Natural killer cell (primary cell): Measurements from ENCODE around the genes FAM83G and ALDH3A1.

DNA sequence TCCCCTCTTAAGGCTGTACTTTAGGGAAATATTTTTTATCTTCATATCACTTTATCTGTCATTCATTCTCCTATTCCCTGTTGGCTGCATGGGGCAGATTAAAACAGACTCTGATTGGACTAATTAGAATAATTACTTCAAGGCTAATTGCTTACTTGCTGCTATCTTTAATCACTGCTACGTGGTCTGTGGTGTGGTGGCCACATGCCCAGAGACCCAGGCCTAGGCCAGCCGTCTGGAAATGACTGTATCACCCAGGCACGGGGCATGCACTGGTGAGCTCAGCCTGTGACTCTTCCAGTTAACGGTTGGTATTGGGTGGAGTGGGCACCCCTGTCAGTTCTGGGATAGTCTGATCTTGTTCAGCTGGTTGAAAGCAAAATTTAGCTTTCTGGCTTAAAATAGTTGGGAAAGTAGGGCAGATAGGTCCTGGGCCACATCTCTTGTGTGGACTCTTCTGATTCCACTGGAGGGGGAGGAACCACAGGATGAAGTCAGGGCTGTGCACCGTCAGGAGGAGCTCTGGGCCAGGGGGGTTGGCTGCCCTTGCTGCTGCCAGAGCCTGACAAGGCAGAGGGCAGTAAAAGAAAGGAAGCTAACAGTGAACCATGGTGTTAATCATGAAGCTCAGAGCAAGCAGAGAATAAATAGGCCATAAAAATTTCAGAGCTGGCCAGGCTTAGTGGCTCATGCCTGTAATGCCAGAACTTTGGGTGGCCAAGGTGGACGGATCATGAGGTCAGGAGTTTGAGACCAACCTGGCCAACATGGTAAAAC, 4.7 kb downstream of the ALKBH5 start:
- PRO-cap = unidirectional peak, plus-strand start at position 300 of the sequence

- PRO-cap = no peak
These were observed 1.1 kb downstream of the SMCR8 start for GRCh38 chr17:18316032-18316714.

DNA sequence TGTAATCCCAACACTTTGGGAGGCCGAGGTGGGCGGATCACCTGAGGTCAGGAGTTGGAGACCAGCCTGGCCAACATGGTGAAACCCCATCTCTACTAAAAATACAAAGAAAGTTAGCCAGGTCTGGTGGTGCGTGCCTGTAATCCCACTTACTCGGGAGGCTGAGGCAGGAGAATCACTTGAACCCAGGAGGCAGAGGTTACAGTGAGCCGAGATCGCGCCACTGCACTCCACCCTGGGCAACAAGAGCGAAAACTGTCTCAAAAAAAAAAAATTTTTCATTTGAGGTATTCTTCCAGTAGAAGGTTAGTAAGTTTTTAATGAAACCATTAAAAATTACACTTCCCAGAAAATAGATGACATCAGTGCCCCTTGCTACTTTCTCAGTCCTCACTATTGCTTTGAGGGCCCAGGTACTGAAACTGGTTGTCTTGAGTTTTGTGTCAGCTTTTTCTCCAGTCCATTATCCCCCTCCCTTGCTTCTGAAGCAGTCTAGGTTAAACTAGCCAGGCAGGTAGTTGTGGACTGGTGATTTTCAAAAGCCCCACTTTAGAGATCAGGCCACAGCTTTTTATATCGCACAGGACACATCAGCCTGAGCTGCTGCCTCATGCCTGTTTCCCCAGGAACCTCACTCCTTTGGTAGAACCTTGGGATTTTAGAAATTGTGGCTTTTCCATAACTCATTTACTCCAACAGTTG, 10.9 kb downstream of the SMCR8 start:
- PRO-cap = no peak

DNA sequence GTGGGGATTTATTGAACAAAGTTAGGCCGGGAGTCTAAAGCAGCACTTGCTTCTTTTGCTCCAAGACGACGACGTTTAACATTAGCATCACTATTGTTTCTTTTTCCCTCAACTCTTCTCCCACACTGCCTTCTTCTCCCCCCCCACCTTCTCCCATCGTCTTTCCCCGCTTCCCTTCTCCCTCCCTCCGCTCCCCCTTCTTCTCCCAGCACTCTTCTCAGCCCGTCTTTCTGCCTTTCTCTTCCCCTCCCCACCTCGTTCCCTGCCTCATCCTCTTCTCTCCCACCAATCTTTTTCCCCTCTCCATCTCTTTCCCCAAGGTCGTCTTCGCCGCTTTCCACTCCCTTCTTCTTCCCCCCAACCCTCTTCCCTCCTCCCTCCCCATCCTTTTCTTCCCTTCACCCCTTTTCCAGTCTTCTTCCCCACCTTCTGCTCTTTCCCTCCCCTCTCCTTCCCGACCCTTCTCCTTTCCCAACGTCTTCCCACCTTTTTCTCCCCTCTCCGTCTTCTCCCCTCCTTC, 33.2 kb downstream of the EVPLL start:
- PRO-cap = no peak

DNA sequence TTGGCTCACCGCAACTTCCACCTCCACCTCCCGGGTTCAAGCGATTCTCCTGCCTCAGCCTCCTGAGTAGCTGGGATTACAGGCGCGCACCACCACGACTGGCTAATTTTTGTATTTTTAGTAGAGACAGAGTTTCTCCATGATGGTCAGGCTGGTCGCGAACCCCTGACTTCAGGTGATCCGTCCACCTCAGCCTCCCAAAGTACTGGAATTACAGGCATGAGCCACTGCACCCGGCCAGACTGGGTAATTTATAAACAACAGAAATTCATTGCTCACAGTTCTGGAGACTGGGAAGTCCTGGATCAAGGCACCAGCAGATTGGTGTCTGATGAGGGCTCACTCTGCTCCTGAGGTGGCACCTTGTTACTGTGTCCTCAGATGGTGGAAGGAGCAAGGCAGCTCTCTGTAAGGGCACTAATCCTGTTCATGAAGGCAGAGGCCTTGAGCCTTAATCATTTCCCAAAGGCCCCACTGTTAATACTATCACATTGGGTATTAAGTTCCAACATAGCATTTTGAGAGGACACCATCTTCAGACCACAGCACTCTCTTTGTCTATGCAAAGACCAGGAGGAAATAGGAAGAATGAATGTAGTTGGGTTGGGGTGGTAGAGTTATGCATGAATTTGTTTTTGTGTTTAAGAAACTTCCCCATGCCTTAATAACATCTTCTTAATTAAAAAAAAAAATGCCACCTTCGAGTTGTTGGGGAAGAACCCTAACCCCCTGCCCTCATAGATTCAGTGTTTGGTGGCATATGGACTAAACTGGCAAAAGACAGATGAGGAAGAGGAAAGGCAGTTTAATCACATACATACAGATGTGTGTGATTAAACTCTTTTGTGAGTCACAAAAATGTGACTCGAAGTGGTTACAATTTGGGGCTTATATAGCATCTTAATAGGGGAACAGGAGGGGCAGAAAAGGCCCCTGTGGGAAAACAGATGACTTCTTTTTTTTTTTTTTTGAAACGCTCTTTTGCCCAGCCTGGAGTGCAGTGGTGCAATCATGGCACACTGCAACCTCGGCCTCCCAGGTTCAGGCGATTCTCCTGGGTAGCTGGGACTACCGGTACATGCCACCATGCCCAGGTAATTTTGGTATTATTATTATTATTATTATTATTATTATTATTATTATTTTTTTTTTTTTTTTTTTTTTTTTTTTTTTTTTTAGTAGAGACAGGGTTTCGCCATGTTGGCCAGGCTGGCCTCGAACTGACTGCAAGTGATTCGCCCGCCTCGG, 35.1 kb upstream of the SLC5A10 start:
- PRO-cap = no peak

DNA sequence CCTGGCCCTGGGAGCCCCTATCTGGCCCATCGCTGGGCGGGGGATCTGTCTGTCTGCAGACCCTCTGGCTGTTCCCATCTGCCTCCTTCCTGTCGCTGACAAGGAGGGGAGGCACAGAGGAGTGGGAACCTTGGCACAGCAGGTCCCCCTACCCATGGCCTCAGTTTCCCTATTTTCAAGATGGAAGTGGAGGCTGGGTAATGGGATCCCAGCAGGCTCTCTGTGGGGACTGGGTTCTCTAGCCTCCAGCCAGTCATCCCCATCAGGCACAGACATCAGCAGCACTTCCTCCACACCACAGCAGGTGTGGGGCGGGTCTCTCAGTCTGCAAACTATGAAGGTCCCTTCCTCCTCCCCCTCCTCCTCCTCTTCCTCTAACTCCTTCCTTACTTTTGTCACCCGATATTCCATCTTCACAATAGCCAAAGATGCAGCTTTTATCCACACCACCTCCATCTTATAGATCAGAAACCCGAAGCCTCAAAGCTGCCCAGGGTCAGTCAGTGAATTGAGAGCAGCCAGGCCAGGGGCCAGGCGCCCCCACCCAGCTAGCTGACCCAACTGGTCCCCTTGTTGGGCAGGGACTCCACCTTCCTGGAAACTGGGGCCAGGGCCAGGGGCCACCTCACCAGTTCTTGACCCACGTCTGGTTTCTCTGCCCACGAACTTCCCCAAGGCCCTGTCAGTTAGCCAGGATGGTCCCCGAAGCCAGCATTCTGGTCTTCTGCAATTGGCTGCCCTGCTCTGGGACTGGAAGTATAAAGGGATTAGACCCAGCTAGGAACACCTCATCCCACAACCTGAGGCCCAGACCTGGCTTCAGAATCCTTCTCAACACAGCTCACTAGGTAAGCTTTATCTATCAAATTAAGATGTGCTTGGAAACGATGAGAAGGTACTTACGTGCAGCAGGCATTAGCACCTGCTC, 2.5 kb downstream of the FAM83G start:
- PRO-cap = no peak

DNA sequence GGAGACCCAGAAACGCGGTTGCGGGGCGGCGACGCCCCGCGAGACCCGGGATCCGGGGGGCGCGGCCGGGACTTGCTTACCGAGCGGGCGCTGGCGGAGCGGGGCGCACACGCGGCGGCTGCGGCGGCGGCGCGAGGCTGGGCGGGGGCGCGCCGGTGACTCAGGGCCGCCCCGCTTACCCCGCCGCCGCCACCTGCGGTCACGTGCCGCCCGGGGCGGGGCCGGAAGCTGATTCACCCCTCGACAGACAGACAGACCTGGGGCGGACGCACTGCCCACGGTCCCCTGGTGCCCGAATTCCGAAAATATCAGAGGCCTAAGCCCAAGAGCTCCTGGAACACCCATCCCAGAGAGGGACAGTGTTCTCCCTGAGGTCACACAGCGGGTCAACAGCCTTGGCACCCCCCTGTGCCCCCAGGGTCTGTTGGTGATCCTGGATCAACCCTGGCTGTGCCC, at the start of gene FAM83G:
Gene FAM83G (minus strand): TSS at position 136 of the 456 bp plus-strand sequence.
- PRO-cap = bidirectional peak, plus-strand start at position 250 of the sequence, minus-strand start at position 162 of the sequence

GRCh38 chr17:19021400-19022018, 16.9 kb upstream of the FAM83G start:
- PRO-cap = no peak

- PRO-cap = no peak
These were observed 58.4 kb downstream of the B9D1 start for GRCh38 chr17:19303999-19304668.

DNA sequence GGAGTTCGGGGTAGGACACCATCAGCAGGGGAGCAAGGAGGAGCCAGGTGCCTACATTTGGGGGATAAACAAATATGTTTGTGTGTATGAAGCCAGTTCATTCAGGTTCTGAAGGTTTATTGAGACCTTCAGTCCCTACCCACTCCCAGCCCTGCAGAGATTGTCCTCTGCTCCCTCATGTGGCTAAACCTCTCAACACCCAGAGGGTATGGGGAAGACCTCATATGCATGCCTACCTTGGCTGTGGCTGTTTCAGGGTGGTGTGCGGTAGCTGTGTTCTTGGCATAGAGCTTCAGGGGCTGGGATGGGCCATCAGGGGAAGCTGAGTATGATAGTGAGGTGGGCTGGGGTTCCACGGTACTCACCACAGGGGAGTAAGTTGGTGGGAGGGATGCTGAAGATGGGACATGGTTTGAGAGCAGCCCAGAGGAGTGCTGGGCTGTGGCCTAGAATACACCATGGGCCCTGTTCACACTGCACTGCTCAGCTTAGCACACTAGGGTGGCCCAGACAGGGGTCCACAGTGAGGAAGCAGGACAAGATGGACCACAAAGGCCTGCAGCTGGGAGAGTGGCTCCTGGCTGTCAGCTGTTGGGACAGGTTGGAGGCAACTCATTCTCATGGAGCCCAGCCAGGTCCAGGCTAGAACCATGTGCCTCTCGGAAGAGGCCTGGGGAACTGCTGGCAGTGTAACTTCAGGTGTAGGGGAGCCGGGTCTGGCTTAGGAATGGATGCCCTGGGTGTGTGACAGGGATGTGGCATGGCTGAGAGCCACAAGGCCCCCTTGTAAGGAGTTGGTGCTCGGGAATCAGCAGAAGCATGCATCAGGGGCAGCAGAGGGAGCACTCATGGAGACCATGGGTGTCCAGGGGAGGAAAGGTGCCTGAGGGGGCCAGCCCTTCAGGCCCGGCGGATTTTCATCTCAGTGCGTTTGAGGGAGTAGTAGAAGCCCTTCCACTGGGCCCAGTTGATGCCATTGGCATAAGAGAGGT, 3.1 kb downstream of the MFAP4 start:
- PRO-cap = no peak

DNA sequence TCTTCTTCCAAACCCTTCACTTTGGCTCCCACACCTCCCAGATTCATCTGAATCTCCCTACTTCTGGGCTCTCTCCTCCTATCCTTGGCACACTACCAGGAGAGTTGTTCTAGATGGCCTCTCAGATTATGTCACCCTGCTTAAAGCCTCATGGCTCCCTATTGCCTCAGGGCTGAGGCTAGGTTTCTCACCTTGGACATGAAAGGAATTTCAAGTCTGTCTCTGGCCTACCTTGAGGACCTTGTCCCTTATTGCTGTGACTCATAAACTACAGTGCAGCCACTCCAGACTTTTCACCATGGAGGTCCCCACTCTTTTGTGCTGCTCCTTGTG, 964 bp upstream of the MFAP4 start:
- PRO-cap = no peak

DNA sequence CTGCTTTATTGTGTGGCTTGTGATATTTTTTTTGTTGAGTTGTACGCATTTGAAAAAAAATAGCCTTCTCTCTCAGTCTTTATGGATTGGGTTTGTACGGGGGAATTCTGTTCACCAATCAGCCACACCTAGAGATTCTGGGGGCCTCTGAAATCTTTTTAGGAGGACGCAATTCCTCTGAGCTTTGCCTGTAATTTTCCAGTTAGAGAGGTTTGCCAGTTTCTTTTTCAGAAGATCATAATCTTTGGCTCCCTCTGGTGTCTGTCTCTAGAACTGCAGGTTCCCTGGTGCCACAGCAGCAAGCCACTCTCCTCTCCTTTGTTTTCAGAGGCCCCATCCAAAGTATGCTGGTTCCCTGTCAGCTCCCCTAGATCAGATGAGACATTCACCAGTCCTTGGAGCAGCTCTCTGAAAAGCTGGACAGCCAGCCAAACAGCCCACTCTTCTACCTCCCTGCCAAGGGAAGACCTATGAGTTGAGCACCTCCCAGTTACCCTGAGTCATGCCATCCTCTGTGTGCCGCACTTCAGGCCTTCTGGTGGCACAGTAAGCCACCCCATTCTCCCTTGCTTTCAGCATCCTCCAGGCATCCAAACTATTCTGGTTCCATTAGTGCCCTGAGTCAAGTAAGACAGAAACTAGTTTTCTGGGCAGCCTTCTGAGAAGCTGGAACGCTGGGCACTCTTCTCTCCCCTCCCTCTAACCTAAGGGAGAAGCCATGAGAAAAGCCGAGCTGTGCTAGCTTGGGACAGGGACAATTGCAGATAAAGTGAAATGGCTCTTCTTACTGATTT, 36.2 kb downstream of the RNF112 start:
- PRO-cap = no peak

- PRO-cap = no peak
These were observed 45.0 kb downstream of the SLC47A1 start for GRCh38 chr17:19578488-19579289.

GRCh38 chr17:19747848-19748926, at the start of gene ALDH3A1:
Gene ALDH3A1 (minus strand): TSS chr17:19748298.
- PRO-cap = no peak

DNA sequence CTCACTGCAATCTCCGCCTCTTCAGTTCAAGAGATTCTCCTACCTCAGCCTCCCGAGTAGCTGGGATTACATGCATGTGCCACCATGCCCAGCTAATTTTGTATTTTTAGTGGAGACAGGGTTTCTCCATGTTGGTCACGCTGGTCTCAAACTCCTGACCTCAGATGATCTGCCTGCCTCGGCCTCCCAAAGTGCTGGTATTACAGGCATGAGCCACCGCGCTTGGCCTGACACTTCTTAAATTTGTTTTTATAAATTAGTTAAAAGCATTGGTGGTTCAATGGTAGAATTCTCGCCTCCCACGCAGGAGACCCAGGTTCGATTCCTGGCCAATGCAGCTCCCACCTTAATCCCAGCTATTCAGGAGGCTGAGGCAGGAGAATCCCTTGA, 7.1 kb downstream of the ULK2 start:
- PRO-cap = no peak

GRCh38 chr17:19939214-19940008, 38.2 kb downstream of the AKAP10 start:
- PRO-cap = no peak

DNA sequence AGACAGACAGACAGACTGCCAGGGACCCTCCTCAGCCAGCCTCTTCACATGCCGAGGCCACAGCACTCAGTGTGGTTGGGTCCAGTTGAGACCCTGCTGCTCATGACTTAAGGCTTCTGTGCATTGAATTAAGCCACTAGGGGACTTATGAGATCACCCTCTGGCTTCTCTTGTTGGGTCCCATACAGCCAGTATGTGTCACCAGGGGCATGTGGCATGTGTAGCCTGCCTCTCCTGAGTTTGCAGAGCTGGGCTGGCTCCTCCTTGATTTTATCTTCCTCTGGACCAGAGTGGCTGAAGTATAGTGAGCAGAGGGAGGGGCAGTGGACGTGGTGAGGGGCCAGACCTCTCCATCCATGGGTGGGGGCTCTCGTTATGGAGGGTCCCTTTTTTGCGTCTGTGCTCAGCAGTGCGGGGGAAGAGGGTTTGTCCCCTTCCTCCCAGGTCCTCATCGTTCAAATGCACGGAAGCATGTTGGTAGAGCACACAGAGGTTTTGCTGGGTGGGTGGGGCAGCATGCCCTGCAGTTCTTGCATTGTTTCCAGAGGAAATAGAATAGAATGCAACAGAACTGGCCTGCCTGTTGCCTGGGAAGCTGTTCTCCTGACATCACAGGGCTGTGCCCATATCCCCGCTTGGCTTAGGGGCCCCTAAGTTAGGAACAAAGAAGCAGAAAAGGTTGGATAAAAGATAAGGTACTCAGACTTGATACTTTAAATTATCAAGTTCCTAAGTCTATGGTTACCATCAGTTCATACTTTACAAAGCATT, 77.4 kb downstream of the SPECC1 start:
- PRO-cap = no peak

DNA sequence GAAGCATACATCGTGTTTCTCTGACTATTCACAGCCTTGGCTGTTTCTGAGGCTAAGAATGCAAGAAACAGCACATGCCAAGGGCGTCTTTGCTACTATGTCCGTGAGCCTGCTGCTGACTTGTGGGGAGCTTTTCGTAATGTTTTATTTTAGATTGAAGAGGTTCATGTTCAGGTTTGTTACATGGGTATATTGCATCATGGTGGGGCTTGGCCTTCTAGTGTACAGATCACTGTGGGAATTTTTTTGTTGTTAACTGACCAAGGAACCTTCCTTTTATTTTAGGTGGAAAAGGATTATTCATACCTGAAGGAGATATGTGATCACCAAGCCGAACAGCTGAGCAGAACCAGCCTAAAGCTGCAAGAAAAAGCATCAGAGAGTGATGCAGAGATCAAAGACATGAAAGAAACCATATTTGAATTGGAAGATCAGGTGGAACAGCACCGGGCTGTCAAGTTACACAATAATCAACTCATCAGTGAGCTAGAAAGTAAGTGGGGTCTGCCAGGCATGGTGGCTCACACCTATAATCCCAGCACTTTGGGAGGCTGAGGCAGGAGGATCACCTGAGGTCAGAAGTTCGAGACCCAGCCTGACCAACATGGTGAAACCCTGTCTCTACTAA, 218.1 kb downstream of the SPECC1 start:
- PRO-cap = no peak

GRCh38 chr17:20341442-20341877, 125.9 kb downstream of the LGALS9B start:
- PRO-cap = no peak

DNA sequence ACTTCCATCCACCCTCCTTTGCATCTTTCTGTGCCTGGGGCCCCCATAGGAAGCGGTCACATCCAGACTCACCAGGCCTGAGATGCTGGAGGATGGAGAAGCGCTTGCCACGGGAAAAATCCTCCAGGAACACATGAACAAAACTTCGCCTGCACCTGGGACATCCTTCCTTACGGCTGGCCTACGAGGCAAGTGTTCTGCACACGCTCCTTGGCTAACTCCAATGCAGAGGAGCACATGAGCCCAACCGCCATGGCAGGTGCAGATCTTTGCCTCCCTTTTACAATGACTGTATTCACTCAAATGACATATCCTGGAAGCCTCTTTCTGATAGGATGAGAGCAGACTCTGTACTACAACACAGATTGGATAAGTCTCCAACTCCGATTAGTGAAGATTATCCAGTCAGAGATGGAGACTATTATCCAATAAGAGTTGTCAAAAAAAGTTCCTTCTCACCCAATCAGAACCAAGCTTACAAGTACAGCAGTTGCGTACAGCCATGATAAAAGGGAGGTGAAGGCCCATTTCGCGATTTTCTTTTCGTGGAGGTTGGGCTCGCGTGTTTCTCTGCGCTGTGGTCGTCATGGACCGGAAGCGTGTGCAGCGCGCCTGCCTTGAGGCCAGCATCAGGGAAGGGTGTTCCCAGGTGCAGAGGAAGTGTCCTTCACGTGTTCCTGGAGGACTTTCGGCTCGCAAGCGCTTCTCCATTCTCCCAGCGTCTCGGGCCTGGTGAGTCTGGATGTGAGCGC, 53.6 kb downstream of the CDRT15L2 start:
- PRO-cap = no peak